Thoracic aorta (tissue), 1 donor: ENCODE data around the gene MAP3K19.

DNA sequence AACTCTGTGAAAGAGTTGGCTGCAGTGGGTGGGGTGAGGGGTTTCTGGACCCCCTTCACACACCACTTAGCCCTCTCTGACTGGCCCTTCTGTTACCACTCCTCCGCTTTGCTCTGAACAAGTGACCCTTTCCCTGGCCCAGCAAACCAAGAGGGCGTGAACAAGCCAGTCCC is 180.0 kb downstream of the MGAT5 start:
- RAMPAGE, long total RNA: no peak

DNA sequence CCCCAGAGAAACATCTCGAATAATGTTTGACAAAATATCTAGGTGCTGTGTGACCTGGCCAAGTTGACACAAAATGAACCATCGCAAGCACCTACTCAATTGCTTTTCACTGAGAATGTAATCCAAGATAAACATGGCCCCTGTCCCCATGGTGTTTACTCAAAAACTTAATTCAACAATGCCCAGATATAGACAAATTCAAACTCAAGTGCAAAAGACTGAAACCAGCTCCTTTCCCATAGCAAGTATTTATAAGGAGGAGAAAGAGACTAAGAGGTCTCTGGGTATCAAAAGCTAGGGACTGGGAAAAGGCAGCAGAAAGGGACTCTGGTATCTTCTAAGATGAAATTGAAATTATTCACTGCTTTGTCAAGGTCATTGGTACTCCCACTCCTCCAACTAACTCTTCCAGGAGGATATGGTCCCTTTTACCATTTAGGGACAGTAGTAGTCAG is 14.9 kb upstream of the ACMSD start:
- RAMPAGE, long total RNA: no peak

- RAMPAGE, long total RNA: no peak
Observed at GRCh38 chr2:134918929-134919307, 296 bp downstream of the CCNT2 start.

DNA sequence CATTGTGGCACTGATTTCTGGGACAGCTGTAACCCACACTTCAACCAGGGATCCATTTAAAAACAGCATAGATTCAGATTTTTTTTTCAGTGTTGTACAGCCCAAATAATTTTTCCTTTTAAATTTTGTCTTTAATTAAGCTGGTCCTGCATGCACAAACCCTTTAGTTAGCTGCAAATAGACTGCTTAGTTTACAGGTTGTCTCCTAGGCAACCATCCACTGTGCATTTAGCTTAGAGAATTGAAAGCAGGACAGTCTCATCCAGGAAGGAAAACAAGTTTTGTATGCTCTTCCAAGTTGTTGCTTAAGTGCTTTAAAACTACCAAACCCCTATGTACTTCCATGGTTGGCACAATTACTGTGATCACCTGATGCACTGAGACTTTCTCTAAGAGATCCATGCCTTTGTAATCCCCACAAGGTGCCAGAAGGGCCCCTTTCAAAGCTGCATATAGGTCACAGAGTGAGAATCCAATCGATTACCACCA is at the start of gene MAP3K19:
MAP3K19 (minus strand) TSS at position 184 of the 489 bp plus-strand sequence.
- RAMPAGE, long total RNA: no peak

DNA sequence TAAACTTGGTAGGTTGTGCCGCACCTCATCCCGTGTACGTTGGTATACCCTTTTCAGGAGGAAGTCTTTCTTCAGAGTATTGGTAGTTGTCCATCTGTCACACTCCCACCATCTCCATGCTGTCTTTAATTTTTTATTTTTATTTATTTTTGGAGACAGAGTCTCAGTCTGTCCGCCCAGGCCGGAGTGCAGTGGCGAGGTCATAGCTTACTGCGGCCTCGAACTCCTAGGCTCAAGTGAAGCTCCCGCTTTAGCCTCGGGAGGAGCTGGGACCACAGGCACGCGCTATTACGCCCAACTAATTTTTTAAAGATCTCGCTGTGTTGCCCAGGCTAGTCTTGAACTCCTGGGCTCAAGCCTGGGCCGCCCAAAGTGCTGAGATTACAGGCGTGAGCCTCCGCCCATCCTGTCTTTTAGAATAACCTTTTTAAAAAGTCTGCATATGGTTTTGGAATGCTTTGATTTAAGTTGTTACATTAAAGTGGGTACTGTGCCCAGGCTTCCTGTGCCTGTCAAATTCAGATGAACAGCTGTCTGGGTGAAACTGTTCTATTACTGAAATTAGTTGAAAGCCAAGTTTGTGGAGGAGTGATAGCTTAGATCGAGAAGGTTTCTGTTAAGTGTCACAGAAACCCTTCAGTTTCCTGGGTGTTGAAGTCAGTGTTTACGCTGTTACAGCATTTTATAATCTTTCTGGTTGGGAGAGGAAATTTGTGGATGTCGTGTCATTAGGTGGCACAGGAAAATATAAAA is 941 bp downstream of the RAB3GAP1 start:
- RAMPAGE, long total RNA: no peak

DNA sequence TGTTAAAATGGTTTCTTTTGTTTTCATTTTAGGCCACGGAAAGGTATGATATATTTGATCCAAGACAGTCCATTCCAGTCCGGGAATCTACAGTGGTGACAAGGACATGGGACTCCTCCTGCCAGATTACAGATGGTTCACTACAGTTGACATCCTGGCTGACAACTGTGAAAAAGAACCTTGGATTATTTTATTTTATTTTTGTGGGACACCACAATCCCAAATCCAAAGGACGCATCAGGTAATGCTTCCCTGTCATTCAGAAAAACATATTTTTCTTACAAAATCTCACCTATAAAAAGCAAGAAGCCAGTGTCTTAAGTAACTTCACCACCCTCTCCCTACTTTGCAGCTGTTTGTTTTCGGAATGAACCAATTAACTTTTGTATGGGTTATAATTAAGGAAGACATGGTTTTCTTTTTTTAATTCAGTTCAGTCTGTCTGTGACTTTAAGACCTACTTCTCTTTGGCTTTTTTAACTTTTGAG is 71.2 kb downstream of the R3HDM1 start:
- RAMPAGE, long total RNA: no peak

GRCh38 chr2:135635574-135636557 is 104.6 kb downstream of the R3HDM1 start:
- RAMPAGE, long total RNA: no peak

DNA sequence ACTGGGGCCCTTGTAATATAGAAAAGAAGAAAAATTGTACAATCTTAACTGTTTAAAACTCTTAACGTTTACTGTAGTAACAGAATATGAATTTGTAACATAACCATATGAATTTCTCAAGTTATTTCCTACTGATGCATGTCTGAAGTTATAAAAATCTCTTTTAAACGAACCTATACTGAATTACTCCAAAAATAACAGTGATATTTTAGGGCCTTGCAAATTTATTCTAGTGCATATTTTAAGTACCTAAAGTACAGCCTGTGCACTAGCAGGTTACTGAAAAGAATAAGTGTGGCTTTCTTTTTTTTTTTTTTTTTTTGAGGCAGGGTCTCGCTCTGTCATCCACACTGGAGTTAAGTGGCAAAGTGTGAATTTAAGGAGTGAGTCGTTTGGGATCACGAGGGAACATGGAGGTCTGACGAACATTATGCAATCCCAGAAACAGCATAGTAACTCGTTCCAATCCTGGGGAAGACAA is 30.7 kb upstream of the MCM6 start:
- RAMPAGE, long total RNA: no peak

DNA sequence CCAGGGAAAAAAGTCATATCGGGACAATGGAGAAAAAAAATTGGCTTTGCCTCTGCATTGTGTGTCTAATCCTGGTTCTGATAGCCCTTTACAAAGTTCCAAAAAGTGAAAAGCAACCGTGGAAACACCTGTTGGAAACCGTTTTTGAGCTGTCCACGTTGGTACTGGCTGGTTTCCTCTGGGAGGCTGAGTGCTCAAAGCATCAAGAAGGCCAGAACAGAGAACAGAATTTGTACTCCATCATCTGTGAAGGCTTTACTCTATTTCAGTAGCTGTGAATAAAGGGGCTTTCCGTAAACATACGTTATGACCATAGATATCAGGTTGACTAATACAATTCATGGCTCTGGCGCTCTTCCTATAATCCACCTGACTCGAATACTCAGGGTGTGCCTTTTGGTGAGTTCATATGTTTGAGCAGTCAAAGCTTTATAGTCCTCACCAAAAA is 65.6 kb downstream of the CXCR4 start:
- RAMPAGE, long total RNA: no peak

DNA sequence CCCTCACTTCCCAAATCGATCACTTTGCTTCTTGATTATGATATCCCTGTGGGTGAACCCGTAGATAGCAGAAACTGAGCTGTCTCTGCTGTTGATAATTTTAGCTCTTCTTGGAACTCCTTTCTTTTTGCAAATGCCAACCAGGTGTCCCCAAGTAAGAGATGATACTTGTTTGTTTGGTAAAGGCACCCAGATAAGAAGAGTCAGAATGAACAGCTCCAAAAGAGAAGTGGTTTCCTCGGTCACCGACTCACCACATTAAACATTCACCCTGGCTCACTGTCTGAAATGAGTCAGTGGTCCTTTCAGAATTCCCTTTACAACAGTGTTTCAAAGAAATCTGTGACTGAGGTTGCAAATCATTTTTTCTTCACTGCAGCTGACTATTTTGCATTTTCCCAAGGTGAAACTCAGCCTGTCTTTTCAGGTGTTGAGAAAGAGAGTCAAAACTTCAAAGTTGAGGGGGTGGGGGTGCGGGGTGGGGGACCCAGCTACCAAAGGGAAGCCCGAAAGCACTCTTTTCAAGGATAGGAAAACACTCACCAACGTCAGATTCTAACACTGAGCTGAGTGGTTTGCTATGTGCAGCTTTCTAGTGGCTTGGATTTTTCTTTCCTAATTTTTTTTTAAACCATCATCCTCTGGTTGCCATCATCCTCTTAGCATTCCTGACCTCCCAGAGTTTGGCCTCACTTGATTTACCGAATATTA is 16.3 kb upstream of the CXCR4 start:
- RAMPAGE, long total RNA: no peak

GRCh38 chr2:136135273-136135802 is 17.4 kb upstream of the CXCR4 start:
- RAMPAGE, long total RNA: no peak

DNA sequence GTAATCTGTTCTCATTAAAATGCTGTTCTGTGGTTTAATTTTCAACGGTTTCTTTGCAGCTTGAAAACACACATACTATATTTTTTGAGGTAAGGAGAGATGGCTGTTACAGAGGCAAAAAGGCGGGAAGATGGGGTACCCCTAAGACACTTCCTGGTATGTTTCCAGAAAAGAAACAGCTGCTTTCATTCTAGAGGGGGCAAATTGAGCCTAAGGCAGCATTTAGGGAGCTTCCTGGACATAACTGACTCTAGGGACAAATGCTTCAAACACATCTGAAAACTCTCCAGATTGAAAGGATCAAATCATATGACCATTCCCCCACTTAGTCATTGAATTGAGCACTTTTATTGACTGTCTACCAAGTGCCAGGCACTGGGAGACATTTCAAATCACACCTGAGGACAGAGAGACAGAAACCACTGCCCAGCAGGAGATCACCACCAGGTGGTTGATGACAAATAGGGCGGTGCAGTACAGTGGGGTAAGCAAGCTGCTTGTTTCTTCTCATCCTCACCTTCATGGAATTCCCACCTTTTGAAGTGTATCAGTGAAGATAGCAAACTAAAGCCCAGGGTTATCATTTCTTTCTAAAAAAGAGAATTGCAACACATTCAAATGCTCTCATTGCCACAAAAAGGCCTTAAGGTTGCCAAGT is 18.9 kb upstream of the CXCR4 start:
- RAMPAGE, long total RNA: no peak

- RAMPAGE, long total RNA: no peak
Observed at GRCh38 chr2:136253380-136254114, 135.6 kb upstream of the CXCR4 start.

GRCh38 chr2:136254734-136255267 is 136.9 kb upstream of the CXCR4 start:
- RAMPAGE, long total RNA: no peak

- RAMPAGE, long total RNA: no peak
Observed at GRCh38 chr2:136331274-136331647, 213.3 kb upstream of the CXCR4 start.

GRCh38 chr2:137921095-137921519 is 43.2 kb upstream of the HNMT start:
- RAMPAGE, long total RNA: no peak

DNA sequence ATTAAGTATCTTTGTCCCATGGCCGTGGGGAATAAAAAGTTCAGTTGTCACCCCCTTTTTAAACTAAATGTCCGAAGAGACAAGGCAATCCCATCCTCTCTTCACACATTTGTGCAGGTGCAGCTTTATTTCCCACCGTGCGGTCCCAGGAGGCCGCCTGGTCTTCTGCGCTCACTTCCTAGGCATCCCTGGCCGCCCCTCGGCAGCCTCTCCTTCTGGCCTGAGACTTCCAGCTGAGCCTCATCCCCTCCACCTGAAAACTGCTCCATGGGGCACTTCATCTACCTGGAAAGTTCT is 588 bp upstream of the SPOPL start:
- RAMPAGE, long total RNA: no peak

DNA sequence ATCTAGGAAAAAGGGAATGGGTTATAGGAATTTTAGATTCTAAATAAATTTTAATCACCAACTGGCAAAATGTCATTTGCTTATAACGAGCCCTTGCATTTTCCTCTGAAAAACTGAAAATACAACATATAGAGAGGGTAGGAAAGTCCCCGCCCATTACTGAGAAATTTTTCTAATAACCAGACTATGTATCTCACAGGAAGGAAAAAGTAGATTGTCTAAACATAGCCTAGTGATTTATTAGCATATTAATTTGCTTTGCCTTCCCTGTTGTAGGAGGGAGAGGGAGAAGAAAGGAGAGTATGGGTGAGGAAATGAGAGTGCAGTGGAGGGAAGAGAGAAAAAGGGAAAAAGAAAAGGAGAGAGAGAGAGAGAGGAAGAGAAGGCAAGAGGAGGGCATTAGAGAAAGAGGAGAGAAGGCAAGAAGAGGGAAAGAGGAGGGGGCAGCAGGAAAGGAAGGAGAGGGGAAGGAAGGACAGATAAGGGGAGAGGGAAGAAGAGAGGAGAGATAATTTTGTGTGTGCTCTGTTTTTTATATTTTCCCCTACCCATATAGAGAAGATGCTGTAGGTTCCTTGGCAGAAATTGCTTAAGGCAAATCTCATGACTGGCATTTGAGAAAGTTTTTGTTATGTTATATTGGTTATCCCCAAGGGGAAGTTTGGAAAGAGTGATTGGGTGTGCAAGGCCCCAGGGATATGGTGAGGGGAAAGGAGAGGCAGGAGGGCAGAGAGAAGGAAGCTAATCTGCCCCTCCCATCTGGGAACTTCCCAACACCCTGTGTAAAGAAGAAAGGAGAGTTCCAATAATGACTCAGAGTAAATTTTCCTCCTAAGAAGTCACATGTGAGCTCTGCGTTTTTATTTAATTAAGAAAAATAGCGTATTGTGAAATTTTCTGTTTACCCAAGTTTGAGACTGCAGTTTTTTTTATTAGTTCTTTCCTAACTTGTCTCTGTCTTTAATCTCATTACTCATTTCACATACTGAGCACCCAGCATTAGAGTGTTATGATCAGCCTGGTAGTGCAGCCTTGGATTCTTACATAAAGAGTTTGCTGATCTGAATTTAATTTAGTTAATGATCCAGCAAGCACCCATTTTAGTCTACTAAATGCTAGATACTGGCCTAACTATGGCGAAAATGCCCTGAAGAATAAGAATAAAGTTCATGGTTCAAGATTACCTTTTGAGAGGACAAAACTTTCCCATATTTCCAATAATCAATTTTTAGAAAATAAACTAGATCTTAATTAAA is 3.3 kb upstream of the KYNU start:
- RAMPAGE, long total RNA: no peak

DNA sequence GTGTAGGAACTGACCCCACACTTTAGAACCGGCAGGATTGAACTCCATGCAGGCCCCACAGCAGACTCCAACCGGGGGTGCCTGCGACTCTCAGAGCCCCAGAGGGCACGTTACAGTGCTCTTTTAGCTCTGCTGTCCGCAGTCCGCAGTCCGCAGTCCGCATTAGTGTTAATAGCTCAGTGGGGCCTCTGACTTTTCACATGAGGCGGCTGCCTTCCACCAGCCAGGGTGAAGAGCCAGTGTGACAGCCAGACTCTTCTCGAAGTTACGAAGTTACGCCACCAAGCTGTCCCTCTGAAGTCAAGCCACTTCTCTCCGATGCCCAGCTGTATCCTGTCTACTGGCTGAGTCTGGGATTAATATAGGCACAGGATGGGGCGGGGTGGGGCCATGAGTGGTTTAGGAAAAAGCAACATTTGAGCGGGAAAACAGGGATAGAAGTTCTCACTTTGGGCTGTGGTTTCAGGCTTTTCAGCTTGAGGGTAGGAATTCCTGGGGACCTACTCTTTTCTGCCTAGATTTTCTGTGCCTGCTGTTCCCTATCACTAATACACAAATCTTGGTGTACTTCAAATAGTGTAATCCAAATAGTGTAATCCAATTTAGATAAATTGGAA is 102.5 kb upstream of the ARHGAP15 start:
- RAMPAGE, long total RNA: no peak

GRCh38 chr2:143481231-143481816 is 352.1 kb downstream of the ARHGAP15 start:
- RAMPAGE, long total RNA: no peak